Sciatic nerve (tissue), 1 donor: ENCODE measurements around a stretch of chr19.

DNA sequence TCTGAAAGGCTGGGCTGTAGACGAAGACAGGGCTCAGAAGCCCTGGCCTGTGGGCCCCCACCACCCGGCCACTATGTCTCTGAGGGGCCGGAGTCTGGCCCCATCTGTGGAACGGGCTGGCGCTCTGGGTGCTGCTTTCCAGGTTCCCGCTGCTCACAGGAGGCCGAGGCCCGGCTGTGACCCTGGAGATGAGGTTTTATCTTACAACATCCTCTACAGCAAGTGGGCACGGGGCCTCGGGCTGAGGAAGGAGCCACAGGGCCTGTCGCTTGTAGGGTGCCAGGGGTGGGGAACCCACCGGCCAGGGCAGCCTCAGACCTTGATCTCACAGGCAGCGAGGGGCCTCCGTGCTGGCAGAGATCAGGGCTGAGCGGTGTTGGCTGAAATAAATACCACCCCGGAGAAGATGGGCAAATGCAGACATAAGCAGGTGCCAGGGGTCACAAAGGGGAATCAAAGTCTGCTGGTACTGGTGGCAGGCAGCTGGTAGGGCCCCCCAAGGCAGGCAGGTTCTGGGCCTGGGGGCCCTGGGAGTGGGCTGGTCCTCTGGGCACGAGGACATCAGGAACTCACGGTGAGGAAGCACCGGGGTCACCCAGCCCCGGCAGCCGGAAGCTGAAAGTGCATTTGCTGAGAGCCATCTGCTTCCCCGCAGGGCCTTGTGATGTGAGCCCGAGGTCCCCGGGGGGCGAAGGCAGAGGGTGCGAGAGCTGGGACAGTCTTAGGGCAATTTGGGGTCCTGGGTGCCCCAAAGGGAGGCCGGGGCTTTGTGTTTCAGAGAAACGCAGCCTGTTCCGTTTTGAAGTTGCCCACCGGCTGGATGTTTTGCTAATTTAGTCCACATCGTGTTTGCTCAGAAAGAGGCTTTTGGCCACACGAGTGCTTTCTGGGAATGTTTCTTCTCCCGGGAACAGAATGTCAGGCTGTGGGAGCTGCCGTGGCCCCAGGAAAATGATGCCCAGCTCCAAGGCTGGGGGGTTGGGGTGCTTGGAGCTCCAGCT is 4.7 kb downstream of the F2RL3 start:
- PRO-cap = no peak

DNA sequence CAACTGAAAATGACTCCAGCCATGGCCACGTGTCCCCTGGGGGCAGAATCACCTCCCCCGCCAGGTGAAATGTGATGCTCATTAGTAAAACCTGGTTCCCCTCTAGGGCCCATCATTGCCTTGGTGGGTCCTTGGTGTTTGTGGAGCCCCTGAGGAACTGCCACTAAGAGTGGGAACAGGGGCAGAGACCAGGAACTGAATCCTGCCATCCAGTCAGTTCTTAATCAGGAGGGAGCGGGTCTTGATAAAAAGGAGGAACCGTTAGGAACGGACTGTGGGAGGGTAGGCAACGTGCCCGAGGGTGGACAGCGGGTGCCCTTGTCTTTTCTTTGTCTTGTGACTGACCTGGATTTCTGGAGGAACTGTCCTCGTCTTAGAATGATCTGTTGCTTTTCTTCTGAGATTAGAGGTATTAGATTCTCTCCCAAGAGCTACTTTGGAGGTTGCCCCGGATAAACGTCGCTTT is 3.5 kb downstream of the MYO9B start:
- PRO-cap = no peak

- PRO-cap = no peak
Observed at GRCh38 chr19:17112322-17113169, 37.0 kb downstream of the MYO9B start.

- PRO-cap = no peak
Observed at GRCh38 chr19:17152250-17152537, 63.0 kb upstream of the USE1 start.

GRCh38 chr19:17192594-17193066 is 22.5 kb upstream of the USE1 start:
- PRO-cap = no peak

GRCh38 chr19:17242253-17242908 is 3.3 kb downstream of the NR2F6 start:
- PRO-cap = no peak

GRCh38 chr19:17244682-17244988 is 1.1 kb downstream of the NR2F6 start:
- PRO-cap = no peak

DNA sequence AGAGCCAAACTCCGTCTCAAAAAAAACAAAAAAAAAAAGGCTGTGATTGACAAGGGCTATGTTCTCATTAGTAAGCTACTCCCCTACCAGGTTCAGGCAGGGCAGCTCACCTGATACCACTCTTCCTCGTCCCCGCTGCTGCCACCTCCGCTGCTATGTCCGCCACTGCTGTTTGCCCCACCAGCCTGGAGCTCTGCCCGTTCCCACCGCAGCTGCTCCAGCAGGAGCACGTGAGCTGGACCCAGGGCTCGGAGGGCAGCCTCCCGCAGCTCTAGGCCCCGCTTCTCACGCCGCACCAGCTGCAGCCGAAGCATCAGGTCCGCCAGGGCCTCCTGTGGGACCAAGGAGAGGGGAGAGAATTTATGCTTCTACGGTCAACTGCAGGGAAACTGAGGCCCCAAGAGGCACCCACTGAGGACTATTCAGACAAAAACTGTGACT is 9.2 kb downstream of the USHBP1 start:
- PRO-cap = no peak

GRCh38 chr19:17328512-17328857 is 6.2 kb downstream of the ANO8 start:
- PRO-cap = no peak

GRCh38 chr19:17404025-17404584 is 1.3 kb downstream of the BST2 start:
- PRO-cap = no peak

DNA sequence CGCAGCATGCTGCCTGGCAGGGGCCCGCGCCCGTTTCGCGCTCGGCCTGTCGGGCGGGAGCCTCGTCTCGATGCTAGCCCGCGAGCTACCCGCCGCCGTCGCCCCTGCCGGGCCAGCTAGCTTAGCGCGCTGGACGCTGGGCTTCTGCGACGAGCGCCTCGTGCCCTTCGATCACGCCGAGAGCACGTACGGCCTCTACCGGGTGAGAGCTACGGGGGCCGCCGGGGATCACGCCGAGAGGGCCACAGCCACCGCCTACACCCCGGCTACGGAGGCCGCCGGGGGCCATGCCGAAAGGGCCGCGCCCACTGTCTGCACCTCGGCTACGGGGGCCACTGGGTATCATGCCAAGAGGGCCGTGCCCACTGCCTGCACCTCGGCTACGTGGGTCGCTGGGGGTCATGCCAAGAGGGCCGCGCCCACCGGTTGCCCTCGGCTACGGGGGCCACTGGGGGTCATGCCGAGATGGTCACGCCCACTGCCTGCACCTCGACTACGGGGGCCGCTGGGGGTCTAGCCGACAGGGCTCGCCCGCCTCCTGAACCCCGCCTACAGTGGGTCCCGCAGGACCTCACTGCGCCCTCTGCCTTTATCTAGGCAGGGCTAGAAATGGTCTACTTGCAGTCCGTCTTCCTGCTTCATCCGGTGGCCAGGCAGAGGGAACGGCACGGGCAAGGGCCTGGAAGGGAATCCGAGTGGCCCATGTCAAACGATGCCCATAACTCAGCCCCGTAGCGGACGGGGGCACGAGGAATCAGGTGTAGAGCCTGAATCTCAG is 499 bp downstream of the PGLS start:
- PRO-cap = bidirectional peak, plus-strand start at position 656 of the sequence, minus-strand start at position 401 of the sequence

GRCh38 chr19:17579668-17580379 is 24.4 kb downstream of the COLGALT1 start:
- PRO-cap = no peak

DNA sequence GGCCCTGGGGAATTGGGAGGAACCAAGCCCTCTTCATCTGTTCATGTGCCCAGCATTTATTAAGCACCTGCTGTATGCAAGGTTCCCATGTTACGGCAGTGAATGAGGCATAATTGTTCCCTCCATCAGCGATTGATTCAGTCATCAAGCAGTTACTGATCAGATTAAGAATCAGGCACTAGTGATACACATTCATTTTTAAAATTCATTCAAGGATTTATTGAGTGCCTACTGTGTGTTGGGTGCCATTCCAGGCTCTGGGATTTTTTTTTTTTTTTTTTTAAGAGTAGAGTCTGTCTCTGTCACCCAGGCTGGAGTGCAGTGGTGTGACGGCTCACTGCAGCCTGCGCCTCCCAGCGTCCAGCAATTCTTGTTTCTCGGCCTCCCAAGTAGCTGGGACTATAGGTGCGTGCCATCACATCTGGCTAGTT is 26.2 kb downstream of the COLGALT1 start:
- PRO-cap = no peak

- PRO-cap = no peak
Observed at GRCh38 chr19:17706737-17707152, 12.5 kb upstream of the MAP1S start.

DNA sequence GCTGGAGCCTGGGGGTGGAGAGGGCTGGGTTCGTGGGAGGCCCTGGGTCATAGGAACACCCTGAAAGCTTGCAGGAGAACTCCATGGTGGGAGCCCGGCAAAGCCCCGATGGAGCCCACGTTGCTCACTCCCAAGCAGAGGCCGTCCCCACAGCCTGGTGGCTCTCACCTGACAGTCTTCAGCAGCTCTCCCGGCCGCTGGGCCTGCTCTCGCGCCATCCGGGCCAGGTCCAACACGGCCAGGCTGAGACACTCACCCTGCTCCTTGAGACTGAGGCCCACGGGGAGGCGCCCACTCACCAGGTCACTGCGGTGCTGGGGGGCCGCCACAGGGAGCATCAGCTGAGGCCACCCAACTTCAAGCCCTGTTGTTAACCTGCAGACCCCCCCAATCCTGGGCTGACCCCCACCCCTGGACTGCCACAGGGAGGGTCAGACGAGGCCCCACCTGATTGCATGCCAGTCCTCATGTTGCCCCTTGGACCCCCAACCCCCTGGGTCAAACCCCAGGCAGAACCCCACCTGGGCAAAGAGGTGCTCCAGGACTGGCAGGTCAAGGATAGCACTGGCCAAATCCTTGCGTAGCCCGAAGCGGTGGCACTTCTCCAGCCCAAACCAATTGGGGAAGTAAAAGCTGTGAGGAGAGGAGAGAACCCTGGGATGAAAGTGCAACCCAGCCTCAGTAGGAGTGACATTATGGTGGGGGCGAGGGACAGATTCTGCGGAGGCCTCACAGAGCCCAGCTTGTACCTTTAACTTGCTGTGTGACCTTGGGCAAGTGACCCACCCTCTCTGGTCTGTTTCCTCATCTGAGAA is 4.7 kb downstream of the JAK3 start:
- PRO-cap = no peak

DNA sequence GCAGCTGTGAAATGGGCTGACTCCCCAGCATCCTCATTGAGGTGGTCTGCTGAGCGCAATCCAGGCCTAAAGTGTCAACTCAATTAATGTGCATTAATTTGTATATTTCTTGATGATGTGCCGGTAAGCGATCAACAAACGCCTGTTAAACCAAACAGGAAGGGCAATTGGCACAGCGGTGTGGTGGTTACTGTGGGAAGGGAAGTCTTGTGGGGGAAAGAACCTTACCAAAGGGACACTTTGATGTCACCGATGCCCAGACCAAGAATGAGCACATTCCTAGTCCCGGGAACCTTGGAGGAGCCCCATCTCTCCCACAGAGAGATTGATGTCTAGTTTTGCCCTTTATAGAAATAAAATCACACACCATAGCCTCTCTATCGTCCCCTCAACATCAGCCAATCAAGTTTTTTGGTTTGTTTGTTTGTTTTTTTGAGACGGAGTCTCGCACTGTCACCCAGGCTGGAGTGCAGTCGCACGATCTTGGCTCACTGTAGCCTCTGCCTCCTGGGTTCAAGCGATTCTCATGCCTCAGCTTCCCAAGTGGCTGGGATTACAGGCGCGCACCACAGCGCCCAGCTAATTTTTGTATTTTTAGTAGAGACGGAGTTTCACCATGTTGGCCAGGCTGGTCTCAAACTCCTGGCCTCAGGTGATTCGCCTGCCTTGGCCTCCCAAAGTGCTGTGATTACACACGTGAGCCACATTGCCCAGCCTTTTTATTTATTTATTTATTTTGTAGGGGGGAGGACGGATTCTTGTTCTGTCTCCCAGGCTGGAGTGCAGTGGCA is 1.4 kb downstream of the JAK3 start:
- PRO-cap = no peak

DNA sequence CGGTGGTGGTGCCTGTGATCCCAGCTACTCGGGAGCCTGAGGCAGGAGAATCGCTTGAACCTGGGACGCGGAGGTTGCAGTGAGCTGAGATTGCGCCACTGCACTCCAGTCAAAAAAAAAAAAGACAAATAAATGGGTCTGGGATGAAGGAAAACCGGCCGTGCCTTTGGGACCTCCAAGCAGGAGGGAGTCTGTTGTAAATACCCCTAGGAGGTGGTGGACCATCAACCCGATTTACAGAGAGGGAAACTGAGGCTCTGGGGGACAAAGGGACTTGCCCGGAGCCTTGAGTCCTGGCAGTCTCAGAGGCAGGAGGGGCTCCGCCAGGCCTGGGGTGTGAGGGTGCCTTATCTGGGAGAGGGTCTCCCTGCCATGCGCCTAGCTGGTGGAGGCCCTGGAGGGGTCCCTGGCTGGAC is 16.0 kb downstream of the KCNN1 start:
- PRO-cap = unidirectional peak, minus-strand start at position 123 of the sequence

- PRO-cap = no peak
Observed at GRCh38 chr19:18108956-18109331, 11.4 kb downstream of the MAST3 start.

DNA sequence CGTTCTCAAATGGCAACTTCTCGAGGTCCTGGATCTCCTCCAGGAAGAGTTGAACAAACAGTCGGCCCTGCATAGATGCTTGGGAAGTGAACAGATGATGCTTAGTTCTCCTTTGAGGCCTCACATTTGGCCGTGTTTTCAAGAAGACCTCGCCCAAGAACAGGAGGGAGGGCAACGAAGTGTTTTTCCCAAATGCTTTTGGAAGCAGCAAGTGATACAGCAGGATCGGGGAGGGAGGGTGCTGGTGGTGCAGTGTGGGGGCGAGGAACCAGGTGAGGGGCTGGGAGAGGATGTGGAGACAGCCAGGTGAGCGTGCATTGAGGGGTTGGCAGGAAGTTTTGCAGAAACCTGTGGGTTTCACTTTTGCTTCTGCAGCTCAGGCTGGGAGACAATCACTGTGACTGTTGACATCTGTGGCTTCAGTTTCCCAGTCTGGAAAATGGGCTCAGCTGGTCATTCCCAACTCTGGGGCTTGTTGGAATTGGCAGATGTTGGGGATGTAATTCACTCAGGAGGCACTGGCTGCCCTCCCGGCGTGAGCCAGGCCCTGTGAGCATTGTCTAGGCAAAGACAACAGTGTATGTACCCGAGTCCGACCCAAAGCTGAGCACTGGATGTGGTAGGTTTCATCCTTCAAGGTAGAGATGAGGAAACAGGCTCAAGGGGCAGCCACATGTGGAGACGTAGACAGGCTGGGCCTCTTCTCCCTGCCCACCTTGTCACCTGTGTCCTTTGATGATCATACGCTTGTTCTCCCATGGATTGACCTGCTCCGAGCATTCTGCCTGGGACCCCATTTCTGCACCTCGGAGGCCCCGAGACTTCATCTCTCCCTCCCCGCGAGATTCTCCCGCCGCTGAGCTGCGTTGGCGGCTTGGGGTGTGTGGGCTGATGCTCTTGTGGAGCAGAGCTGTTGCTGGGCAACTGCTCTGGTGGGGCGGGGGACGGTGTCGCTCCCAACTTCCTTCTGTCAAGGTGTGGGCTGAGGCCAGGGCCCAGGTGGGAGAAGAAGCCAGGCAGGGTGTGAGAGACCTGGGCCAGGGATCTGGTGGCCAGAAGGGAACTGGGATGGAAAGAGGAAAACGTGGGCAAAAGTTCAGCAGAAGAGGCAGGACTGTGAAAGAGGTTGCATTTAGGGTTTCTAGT is 21.9 kb downstream of the MAST3 start:
- PRO-cap = no peak

- PRO-cap = no peak
Observed at GRCh38 chr19:18155316-18156226, 2.6 kb downstream of the PIK3R2 start.